ENCODE results near the genes ERCC6, WASHC2A, ASAH2 and PCDH15.

GRCh38 chr10:49538690-49539392 lies at the start of gene ERCC6:
Gene ERCC6, minus strand, starts transcription at chr10:49539121.
- PRO-cap, 3 experiments = peak in 3 of 3 experiments; most common plus-strand start chr10:49538855 (in 2); most common minus-strand start chr10:49538777 (in 3)
- RAMPAGE, long total RNA, 2 experiments = start-site peak on the minus strand in 1 of 2 experiments, at chr10:49539025-49539125 at its widest, 282 reads per replicate
- RRBS = 3% methylated on average over 5 of the region's 63 CpGs

GRCh38 chr10:50055581-50055878 lies 12.2 kb upstream of the WASHC2A start:
- PRO-cap, 3 experiments = no peak in any of the 3 experiments
- RAMPAGE, long total RNA, 2 experiments = no peak in any of the 2 experiments
- RRBS = no CpG with 5 or more reads among the region's 1 CpG

DNA sequence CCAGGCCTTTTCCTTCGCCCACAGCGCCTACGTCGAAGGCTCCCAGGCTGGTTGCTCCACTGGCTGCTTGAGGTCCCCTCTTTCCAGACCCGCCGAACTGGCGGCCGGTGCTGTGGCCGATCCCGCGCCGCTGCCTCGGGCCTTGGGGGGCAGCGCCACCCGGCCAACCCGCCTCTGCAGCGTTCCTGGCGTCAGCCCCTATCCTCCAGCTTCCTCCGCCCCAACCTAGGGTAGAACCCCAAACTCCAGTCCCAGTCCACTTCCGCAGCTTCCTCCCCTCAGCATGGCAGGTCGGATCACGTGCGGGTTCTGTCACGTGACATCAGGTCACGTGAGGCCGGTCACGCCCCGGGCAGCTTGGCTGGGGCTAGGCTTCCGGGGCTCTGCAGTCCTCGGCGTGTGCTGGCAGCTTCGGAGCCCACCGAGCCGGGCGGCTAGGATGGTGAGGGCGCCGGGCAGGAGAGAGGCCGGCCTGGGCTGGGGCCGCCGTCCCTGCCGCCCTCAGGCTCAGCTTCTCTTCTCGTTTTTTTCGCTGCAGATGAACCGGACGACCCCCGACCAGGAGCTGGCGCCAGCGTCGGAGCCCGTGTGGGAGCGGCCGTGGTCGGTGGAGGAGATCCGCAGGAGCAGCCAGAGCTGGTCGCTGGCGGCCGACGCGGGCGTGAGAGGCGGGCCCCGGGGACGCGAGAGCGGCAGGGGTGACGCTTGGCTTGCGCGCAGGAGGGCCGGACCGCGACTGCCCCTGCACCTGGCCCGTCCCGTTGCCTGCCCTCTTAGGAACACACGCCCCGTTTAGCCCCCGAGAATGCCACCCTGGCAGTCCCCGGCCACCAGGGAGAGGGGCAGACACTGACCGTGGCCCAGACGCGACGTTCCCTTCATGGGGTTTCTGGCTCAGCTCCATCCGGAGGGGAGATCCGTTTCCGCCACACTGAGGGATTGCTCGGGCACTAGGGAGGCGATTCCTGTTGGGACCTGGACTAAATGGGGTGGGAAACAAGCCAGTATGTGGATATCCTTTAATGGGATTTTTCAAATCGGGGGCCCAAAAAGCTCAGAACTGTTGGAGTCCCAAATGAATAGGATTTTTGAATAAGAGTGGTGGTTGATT lies at the start of gene WASHC2A:
TSS of gene WASHC2A (plus strand) at position 388 of the 1,111 bp plus-strand sequence.
- PRO-cap, 3 experiments = peak in 3 of 3 experiments; most common plus-strand start position 388 of the sequence (in 3); most common minus-strand start position 300 of the sequence (in 2)
- RAMPAGE, long total RNA, 2 experiments = start-site peak on the plus strand in 2 of 2 experiments, centred at positions 367 to 373 of the sequence, 1,607 to 1,683 reads per replicate; start-site peak on the minus strand in 1 of 2 experiments, centred at position 281 of the sequence, 19 reads per replicate
- RRBS = 2% methylated on average over 4 of the region's 87 CpGs

DNA sequence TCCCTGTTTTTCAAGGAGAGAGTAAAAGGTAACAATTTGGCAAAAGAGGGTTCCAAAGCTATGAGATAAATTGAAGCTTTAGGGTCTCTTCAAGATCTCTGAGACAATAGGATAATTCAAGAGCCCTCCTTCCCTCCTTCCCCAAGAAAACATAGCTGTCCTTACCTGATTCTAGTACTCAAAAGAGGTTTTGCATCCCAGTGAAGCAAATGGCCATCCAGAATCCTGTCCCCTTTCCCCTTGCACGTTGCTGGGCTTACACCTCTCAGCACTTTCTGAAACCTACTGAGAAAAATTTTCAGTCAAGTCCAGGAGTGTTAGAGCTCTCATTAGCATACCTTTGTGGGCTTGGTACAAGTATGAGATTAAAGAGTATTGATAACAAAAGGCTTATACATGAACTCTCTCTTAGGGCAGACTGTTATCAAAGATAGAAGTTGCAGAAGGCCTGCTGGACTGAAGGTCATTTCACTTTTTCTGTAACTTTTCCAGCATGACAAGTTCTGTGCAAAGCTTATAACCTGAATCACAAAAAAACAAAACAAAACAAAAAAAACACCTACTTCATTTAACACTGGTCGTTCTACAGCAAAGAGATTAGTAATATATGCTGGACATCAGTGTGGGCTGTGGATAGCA lies at the start of gene ASAH2:
TSS of gene ASAH2 (minus strand) at position 287 of the 639 bp plus-strand sequence.
- PRO-cap, 3 experiments = no peak in any of the 3 experiments
- RAMPAGE, long total RNA, 2 experiments = start-site peak on the minus strand in 2 of 2 experiments, centred at positions 270 to 287 of the sequence, 31 to 57 reads per replicate
- RRBS = no CpG with 5 or more reads among the region's 2 CpGs

DNA sequence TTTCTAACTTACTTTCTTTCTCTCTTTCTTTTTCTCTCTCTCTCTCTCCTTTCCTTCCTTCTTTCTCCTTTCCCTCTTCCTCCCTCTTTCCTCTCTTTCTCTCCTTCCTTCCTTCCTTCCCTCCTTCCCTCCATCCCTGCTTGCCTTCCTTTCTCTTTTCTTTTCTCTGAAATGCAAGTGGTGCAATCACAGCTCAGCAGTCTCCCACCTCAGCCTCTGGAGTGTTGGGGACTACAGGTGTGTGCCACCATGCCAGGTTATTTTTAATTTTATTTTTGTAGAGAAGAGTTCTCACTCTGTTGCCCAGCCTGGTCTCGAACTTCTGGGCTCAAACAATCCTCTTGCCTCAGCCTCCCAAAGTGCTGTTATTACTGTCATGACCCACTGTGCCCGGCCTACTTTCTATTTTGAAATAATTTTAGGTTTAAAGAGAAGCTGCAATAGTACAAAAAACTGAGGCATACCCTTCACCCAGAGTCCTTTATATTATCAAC lies 133.1 kb upstream of the ASAH2 start:
- PRO-cap, 3 experiments = no peak in any of the 3 experiments
- RAMPAGE, long total RNA, 2 experiments = no peak in any of the 2 experiments
- RRBS = no CpG with 5 or more reads among the region's 2 CpGs

DNA sequence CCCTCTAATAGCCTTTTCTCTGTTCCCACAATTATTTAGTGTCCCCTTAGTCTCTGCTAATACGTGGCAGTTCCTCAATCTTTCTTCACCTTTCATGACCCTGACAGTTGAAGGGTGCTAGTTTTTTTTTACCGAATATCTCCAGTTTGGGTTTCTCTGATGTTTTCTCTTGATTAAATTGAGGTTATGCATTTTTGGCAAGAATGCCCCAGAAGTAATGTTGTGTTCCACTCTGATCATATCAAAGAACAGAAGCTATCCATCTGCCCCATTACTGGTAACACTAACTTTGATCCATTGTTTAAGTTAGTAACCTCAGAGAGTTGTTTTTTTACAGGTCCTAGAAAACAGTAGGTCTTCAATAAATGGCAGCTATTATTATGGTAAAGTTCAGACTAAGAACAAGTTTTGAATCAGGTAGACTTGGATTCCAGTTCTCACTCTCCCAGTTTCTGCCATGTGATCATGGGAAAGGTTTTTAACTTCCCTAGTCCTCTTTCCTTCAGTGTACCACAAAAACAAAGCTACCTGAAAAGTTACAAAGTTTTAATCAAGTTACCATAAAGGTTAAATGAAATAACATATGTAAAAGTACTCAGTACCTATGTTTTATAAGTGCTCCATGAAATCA lies 133.7 kb upstream of the ASAH2 start:
- PRO-cap, 3 experiments = no peak in any of the 3 experiments
- RAMPAGE, long total RNA, 2 experiments = no peak in any of the 2 experiments
- RRBS = no CpG with 5 or more reads among the region's 2 CpGs

DNA sequence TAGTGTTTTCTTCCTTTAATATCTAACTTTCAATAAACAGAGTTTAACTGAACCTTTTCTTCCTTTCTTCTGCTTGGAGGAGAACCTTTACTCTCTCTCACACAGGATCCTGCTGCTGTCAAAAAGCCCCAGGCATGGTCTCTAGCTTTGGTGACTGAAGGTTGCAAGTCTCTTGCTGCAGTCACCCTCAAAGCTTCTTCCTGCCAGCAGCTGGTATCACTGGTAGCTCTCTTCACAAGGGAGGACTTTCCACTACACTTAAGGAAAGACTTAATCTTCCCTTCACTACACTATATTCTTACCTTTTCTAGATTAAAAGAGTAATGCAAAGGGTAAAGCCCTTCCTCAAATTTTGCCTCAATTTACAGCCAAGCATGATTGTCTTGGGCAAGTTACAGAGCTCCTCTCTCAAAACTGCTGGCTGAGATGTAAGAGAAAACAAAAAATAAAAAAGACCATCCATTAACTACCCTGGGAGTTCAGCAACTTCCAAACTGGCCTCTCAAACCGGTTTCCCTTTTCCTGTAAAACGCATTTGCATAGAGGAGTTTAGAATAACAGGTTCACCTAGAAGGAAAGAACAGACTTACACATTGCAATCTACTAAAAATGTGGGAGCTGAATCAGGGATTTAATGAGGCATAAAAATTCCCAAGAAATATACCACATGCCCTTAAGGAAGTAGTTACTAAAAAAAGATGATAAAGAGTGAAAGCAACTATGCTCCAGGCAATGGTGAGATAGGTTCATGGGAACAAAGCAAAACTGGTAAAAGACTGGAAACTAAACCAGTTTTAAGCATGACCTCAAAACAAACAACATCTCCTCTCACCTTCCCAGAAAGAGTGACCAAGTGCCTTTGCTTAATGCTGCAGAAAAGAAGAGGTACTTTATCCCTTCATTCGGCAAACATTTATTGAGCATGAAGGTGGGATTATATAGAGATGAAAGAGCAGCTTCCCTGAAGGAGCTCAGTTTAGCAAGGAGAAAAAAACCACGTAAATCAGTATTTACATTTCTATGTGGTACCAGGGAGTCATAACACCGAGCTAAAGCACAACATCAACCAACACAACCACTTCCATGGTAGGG lies 153.0 kb downstream of the SGMS1 start:
- PRO-cap, 3 experiments = no peak in any of the 3 experiments
- RAMPAGE, long total RNA, 2 experiments = no peak in any of the 2 experiments
- RRBS = no CpG with 5 or more reads among the region's 5 CpGs

GRCh38 chr10:50883643-50883993 lies 1.8 kb downstream of the A1CF start:
- PRO-cap, 3 experiments = no peak in any of the 3 experiments
- RAMPAGE, long total RNA, 2 experiments = no peak in any of the 2 experiments
- RRBS = no CpG with 5 or more reads among the region's 4 CpGs

- PRO-cap, 3 experiments = no peak in any of the 3 experiments
- RAMPAGE, long total RNA, 2 experiments = no peak in any of the 2 experiments
- RRBS = no CpG with 5 or more reads among the region's 1 CpG
These were observed 121.4 kb downstream of the PRKG1 start for GRCh38 chr10:51195623-51196204.

DNA sequence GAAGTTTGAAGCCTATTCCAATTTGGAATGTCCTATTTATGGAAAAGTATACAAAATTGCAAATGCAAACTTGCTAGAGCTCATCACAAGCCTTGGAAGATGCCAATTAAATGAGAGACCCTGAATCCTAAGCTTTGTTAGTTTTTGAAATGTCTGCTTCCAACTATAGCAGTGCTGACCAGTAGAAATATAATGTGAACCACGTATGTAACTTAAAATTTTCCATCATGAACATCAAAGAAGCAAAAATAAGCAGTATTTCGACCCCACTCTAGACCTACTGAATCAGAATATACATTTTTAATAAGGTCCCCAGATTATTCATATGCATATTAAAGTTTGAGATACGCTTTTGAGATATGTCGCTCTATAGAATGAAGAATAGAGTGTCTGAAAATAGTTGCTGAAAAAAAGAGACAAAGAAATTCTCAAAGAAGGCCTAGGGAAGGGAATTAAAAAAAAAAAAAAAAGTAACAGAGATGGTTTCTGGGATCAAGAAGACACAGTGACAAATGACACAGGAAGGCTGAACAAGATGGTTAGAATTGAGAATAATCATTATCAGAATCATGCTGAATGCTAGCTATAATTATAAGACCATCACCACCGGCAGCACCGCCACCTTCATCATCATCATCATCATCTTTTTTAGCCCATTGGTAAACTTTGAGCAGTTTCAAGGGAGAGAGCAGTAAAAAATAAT lies 39.6 kb downstream of the CSTF2T start:
- PRO-cap, 3 experiments = no peak in any of the 3 experiments
- RAMPAGE, long total RNA, 2 experiments = no peak in any of the 2 experiments
- RRBS = no CpG with 5 or more reads among the region's 6 CpGs

DNA sequence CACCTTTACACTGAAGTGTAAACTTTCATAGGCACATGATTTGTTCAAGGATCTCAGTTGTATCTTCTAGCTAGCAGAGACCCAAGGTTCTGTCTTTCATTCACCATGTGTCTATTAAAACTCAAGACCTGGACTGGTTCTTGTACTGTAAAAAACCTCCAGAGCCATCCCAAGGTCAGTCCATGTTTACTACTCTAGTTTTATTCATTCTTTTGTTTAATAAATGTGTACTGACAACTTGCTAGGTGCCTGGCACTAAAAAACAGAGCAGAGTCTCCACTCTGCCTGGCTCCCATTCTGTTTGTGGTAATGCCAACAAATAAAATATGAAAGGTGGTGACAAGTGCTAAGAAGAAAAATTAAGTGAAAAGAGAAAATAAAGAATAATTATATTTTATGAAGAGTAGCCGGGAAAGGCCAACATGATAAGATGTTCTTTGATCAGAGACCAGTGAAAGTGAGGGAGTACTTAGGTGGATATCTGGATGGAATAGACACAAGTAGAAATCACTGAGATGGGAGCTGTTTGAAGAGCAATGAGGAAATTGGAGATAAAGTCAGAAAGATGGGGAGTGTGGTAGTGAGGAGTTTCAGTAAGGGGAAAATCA lies 26.4 kb downstream of the CSTF2T start:
- PRO-cap, 3 experiments = no peak in any of the 3 experiments
- RAMPAGE, long total RNA, 2 experiments = no peak in any of the 2 experiments
- RRBS = no CpG with 5 or more reads among the region's 1 CpG

DNA sequence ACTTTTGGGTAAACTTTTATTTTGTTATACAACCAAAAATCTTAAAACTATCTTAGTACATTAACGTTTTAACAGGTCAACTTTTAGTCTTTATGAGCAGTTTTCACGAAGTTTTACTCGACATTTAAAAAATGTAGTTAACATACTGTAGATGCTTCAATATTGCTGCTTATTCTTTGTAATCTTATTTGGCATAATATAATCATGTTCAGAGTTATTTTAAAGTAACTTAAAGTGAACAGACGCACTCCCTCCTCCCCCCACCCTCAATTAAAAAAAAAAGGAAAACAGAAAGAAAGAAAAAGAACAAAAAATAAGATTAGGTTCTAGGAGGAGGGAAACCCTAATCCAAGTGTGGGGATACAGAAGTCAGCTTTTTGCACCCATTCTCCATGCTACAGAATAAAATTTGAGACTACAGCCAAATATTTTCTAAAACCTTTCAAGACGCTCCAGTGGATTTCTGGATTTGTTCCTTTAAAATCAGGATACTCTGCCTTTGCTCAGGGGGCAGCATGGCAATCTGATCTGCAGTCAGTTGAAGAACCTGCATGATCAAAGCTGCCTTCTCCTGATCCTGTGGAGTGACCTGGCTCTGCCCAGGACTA lies 2.0 kb downstream of the CSTF2T start:
- PRO-cap, 3 experiments = no peak in any of the 3 experiments
- RAMPAGE, long total RNA, 2 experiments = no peak in any of the 2 experiments
- RRBS = no CpG with 5 or more reads among the region's 5 CpGs

DNA sequence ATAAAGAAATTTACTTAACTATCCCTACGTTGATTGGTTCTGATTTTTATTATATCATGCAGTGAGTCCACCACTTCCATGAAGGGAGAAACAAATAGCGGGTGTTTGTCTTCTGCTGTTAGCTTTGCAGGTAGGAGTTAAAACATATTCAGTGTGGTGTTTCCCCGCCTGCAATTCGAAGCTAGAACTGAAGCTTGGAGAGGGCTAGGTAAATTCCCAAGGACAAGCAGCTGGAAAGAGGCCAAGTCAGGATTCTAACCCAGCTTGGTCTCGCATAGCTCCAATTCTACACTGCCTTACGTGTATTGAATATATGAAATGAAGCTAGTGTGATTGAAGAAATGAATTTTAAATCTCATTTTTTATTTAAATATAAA lies 1.0 kb upstream of the CSTF2T start:
- PRO-cap, 3 experiments = peak in 3 of 3 experiments; most common minus-strand start position 177 of the sequence (in 3)
- RAMPAGE, long total RNA, 2 experiments = no peak in any of the 2 experiments
- RRBS = no CpG with 5 or more reads among the region's 6 CpGs

DNA sequence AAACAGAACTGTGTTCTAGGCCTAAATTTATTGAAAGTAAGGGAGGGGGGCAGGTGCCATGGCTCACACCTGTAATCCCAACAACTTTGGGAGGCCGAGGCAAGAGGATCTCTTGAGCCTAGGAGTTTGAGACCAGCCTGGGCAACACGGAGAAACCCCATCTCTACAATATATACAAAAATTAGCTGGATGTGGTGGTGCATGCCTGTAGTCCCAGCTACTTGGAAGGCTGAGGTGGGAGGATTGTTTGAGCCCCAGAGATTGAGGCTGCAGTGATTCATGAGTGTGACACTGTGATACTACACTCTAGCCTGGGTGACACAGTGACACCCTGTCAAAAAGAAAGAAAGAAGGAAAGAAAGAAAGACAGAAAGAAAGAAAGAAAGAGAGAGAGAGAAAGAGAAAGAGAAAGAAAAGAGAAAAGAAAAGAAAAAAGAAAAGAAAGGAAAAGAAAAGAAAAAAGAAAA lies 134.9 kb upstream of the CSTF2T start:
- PRO-cap, 3 experiments = no peak in any of the 3 experiments
- RAMPAGE, long total RNA, 2 experiments = no peak in any of the 2 experiments
- RRBS = no CpG with 5 or more reads among the region's 2 CpGs

DNA sequence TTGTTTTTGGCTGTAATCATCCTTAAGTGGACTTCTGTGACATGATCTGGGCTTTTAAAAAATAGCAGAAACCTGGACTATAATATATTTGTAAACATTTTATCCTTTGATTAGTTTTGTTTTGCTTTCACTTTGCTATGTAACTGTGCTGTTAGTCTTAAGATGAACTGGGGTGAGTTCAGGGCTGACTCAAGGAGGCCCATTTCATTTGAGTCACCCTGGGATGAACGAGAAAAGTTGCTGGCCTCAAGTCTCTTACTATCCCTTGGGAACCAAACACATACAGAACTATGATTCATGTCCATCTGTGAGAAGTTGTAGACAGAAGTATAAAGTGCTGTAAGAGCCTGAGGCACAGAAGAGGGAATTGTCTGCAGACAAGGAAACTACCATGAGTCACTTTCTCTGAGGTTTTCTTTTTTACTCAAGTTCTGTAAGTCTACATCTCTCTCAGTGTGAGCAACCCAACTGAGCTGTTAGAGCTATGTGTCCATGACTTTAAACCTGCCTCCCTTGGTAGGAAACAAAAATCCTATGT lies 179.8 kb upstream of the CSTF2T start:
- PRO-cap, 3 experiments = no peak in any of the 3 experiments
- RAMPAGE, long total RNA, 2 experiments = no peak in any of the 2 experiments
- RRBS = no CpG with 5 or more reads among the region's 1 CpG

DNA sequence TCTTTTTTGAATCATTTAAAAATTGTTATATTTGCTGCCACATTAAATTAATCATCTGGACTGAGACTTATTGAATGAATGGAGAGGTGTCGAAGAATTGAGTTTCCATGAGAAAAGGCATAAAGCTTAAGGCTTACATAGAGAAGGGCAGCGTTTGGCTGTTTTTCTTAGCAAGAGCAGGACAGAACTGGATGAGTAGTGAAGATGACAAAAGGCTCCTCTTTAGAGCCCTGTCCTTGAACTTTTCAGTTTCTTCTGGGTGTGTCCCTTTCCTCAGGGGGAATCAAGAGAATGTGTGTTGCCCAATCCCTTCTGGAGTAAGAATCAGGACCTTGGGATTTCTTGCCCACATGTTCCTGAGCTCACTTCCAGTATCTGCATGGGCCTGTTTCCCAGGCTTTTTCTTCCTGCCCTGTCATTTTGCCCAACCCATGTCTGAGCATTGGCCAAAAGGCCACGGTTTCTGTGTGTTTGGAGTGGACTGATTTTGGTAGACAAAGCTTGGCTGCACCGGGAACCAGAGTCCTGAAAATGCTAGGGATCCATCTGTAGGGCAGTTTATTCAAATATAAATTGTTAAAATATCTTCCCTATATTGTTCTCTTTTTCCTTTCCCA lies 195.8 kb upstream of the CSTF2T start:
- PRO-cap, 3 experiments = no peak in any of the 3 experiments
- RAMPAGE, long total RNA, 2 experiments = no peak in any of the 2 experiments
- RRBS = no CpG with 5 or more reads among the region's 4 CpGs

DNA sequence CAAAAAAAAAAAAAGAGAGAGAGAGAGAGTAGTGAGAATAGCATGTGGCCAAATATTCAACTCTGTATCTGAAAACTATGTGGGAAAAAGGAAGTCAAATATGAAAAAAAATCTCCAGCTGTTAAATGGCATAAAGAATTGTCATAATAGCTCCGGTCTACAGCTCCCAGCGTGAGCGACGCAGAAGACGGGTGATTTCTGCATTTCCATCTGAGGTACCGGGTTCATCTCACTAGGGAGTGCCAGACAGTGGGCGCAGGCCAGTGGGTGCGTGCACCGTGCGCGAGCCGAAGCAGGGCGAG lies 80.9 kb upstream of the DKK1 start:
- PRO-cap, 3 experiments = no peak in any of the 3 experiments
- RAMPAGE, long total RNA, 2 experiments = no peak in any of the 2 experiments
- RRBS = no CpG with 5 or more reads among the region's 13 CpGs

DNA sequence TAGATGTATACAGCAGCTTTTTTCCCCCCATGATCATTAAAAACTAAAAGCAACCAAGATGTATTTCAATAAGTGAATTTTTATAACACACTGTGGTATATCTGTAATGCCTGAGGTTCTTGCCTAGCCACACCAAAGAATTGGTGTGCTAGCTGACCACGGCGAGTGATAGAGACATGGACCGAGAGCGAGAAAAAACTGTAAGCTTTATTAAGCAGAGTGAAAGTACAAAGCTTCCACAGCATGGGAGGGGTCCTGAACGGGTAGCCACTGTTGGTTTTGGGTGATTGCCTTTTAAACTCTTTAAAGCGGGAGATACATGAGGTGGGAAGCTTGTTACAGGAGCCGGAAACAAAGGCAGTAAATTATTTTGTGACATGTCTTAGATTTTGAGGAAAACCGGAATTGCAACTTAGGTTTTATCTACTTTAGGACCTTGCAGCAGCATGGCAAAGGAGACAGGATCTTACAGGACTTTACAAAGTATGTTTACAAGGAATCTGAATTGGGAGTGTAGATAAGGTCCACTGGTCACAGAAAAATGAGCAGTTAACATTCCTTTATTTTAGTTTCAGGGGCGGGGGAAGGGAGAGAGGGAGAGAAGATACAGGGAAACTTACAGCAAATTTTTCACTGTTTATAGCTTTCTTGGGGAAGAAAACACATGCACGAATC lies 252.6 kb upstream of the MBL2 start:
- PRO-cap, 3 experiments = no peak in any of the 3 experiments
- RAMPAGE, long total RNA, 2 experiments = no peak in any of the 2 experiments
- RRBS = 40% methylated on average over 1 of the region's 10 CpGs

GRCh38 chr10:54801058-54801434 lies at the start of gene PCDH15:
Gene PCDH15, minus strand, starts transcription at chr10:54801231.
- PRO-cap, 3 experiments = no peak in any of the 3 experiments
- RAMPAGE, long total RNA, 2 experiments = no peak in any of the 2 experiments
- RRBS = no CpG with 5 or more reads among the region's 7 CpGs

DNA sequence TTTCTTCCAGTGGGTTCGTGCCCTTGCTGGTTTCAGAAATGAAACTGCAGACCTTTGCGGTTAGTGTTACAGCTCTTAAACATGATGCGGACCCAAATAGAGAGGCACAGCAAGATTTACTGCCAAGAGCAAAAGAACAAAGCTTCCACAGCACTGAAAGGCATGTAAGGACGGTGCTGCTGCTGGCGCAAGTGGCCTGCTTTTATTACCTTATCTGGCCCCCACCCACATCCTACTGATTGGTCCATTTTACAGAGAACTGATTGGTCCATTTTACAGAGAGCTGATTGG lies 931.3 kb downstream of the IPMK start:
- PRO-cap, 3 experiments = peak in 2 of 3 experiments; most common minus-strand start position 178 of the sequence (in 2)
- RAMPAGE, long total RNA, 2 experiments = start-site peak on the minus strand in 2 of 2 experiments, centred at positions 176 to 177 of the sequence, 56 to 97 reads per replicate
- RRBS = no CpG with 5 or more reads among the region's 5 CpGs